Transverse colon (tissue), 4 donors: ENCODE measurements around a stretch of chr9.

DNA sequence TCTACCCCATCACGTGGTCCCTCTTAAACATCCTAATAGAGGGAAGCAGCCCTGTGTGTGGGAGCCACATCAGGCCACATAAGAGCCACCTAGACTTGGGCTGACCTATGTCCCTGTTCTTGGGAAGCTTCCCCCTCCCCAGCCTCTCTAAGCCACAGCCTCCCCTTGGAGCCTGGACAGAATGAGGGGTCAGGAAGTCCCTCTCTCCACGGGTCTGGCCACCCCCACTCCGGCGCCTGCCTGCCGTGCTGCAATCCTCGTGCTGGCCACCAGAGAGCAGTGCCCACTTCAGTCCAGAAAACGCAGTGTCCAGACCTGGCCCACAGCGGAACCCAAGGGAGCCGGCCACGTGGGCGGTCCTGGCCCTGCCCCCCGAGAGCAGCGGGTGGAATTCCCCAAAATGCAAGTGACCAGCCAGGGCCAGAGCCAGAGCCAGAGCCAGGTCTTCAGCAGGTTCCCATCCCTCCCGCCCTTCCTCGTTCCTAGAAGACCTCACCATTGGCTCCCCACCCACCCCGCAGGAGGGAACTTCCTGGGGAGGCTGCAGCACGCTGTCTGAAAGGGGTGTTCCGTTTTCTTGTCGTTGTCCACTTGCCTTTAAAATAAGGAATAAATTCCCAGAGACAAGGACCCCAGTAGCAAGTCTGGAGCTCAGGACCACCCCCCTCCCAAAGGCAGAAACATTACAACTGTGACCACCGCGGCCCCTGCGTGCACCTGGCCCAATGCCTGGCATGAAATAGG is 54.9 kb upstream of the SARDH start:
- PRO-cap, result no peak
- RAMPAGE, long total RNA, 4 experiments, result no peak in any of the 4 experiments

GRCh38 chr9:133844571-133845918 is 106.9 kb upstream of the SARDH start:
- PRO-cap, result unidirectional peak, plus-strand start at chr9:133845046; bidirectional peak, plus-strand start at chr9:133845641, minus-strand start at chr9:133845500
- RAMPAGE, long total RNA, 4 experiments, result no peak in any of the 4 experiments

GRCh38 chr9:133846413-133846669 is 108.2 kb upstream of the SARDH start:
- PRO-cap, result unidirectional peak, minus-strand start at chr9:133846507
- RAMPAGE, long total RNA, 4 experiments, result no peak in any of the 4 experiments

DNA sequence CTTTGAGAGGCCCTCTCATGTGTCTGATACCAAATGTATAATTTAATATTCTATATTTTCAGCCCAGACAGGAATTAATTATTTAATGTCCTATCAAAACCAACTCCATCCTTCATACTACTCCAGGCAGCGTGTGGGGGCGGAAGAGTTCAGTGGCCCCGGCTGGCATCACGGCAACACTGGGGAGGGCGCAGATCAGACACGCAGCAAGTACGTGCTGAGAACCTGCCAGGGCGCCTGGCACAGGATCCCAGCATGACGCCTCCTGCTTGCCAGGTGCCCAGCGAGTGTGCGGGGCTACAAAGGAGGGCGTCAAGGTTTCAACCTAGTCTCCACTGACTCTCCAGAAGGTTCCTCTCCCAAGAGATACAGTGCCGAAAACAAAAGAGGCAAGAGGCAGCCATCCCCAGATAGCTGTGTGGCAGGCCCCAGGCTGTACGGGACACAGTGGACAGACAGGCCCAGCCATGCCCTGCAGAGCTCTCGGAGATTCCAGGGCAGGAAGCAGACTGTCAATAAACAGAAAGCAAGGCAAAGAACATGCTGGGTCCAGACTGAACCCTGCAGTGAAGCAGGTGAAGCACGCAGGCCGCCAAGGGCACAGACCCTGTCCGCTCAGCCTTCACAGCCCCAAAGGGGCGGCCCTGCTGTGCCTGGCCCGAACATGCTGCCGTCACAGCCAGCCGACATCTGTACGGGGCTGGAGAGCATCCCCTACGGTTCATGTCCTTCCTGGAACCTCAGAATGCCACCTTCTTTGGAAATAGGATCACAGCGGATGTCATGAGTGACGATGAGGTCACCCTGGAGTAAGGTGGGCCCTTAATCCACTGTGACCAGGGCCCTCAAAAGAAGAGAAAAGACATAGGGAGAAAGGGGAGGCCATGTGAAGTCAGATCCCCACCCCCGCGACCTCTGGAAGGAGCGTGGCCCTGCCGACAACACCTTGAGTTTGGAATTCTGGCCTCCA is 110.2 kb downstream of the VAV2 start:
- PRO-cap, result no peak
- RAMPAGE, long total RNA, 4 experiments, result no peak in any of the 4 experiments

- PRO-cap, result no peak
- RAMPAGE, long total RNA, 4 experiments, result no peak in any of the 4 experiments
These were observed 31.6 kb downstream of the VAV2 start for GRCh38 chr9:133960250-133961150.

- PRO-cap, result no peak
- RAMPAGE, long total RNA, 4 experiments, result start-site peak on the minus strand in 2 of 4 experiments, at chr9:134041783-134041873 at its widest, 21 to 37 reads per replicate
These were observed 16.3 kb downstream of the BRD3OS start for GRCh38 chr9:134041553-134042005.

- PRO-cap, result unidirectional peak, plus-strand start at chr9:134066670
- RAMPAGE, long total RNA, 4 experiments, result no peak in any of the 4 experiments
These were observed 1.5 kb downstream of the BRD3 start for GRCh38 chr9:134066052-134066905.

- PRO-cap, result bidirectional peak, plus-strand start at chr9:134068650, minus-strand start at chr9:134068505
- RAMPAGE, long total RNA, 4 experiments, result no peak in any of the 4 experiments
These were observed 940 bp upstream of the BRD3 start for GRCh38 chr9:134068615-134069317.

- PRO-cap, result no peak
- RAMPAGE, long total RNA, 4 experiments, result no peak in any of the 4 experiments
These were observed 1.1 kb downstream of the WDR5 start for GRCh38 chr9:134136917-134137456.

DNA sequence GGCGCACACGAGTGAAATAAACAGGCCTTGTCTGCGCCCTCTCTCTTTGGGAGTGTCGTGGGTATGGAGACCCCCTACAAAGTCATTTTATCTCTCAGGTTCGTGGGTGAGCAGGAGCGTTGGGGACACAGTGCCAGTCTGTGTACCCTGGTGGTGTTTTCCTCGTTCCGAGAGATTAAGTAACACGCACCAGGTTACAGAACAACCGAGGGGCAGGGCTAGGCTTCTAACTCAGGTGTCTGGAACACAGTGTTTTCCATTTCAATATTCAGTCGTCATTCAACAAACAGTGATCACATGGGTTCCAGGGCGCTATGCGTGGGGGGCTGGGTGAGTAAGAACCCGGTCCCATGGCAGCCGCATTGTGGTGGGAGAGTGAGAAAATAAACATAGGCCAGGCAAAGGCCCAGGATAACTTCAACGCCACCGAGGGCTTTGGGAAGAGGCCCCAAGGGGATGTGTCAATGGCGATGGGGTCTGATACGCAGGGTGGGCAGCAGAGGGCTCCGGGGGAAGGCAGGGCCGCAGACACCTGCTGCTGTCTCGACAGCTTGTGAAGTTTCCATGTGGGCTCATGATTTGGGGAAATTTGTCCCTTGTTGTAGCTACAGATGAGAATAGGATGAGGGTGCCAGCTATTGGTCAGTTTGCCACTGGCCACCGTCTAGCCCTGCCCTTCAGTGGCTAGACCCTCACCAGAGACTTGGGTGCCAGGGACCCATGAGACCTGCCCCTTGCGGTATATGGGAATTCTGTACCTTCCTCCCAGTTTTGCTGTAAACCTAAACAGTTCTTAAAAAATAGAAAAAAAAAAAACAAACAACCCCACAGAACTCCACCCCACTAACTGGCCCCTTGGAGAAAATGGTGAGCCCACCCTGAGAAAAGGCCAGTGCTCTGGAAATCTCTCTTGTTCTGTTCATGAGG is 84.6 kb downstream of the WDR5 start:
- PRO-cap, result no peak
- RAMPAGE, long total RNA, 4 experiments, result no peak in any of the 4 experiments

- PRO-cap, result no peak
- RAMPAGE, long total RNA, 4 experiments, result no peak in any of the 4 experiments
These were observed 87.2 kb downstream of the WDR5 start for GRCh38 chr9:134223061-134223552.

GRCh38 chr9:134226156-134226586 is 90.3 kb downstream of the WDR5 start:
- PRO-cap, result no peak
- RAMPAGE, long total RNA, 4 experiments, result no peak in any of the 4 experiments

GRCh38 chr9:134230578-134231911 is 95.2 kb downstream of the WDR5 start:
- PRO-cap, result unidirectional peak, minus-strand start at chr9:134231037
- RAMPAGE, long total RNA, 4 experiments, result no peak in any of the 4 experiments

DNA sequence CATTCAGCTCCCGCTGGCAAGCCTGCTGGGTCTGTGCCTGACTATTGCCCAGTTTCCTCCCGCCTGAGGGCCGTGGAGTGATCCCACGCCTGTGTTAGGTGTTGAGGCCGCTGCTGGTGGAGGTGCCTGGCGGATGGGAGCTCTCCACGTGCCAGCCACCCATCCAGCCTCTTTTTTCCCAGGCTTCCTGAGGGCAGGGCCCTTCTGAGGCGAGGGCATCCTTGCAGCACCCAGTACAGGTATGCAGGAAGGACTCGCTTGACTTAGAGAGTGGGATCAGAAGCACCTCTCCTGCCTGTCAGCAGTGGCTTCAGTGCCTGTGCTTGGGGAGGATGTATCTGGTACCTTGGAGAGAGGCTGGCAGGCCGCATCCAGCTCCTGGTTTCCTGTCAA is 7.8 kb downstream of the RXRA start:
- PRO-cap, result no peak
- RAMPAGE, long total RNA, 4 experiments, result no peak in any of the 4 experiments

GRCh38 chr9:134353966-134354862 is 28.0 kb downstream of the RXRA start:
- PRO-cap, result no peak
- RAMPAGE, long total RNA, 4 experiments, result no peak in any of the 4 experiments

DNA sequence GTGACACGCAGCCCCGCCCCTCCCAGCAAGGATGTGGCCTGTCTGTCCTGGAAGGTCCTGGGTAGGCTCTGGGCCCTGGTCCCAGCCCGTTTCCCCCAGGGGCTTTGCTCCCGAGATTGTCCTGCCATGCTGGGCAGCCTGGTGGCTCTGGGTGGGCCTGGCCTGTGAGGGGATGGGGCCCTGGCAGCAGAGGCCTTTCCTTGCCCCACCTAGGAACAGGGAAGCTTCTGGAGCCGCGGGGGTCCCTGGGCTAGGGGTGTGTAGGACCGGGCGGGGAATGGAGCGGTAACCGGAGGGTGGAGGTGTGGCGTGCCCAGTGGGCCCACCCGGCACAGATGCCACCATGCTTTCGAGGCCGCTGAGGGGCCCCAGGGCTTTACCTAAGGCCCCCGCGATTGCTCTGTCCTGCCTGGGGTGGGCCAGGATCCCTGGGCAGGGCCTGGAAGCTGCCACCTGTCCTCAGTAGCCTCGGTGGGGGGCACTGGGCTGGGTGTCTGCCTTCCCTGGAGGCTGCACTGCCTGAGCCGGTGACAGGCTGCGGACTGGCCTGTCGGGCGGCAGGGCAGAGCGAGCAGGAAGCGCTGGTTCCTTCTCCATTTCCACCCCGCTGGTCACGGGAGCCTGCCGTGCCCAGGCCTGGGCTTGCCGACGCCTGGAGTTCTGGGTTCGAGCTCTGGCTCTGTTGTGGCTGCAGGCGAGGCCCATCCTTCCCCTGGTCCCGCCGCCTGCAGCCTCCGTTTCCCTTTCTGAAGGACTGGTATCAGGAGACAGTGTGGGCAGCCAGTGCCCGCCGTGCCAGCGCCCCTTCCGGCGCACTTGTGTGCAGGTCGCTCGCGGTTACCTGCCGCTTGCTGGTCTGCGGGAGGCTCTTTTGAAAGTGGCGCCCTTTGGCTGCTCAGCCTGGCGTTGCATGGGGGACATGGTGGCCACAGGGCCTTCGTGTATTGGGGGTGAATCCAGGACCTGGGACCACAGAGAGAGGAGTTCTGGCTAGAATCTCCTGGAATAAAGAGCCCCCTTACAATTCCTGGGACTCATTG is 33.8 kb downstream of the RXRA start:
- PRO-cap, result no peak
- RAMPAGE, long total RNA, 4 experiments, result no peak in any of the 4 experiments

DNA sequence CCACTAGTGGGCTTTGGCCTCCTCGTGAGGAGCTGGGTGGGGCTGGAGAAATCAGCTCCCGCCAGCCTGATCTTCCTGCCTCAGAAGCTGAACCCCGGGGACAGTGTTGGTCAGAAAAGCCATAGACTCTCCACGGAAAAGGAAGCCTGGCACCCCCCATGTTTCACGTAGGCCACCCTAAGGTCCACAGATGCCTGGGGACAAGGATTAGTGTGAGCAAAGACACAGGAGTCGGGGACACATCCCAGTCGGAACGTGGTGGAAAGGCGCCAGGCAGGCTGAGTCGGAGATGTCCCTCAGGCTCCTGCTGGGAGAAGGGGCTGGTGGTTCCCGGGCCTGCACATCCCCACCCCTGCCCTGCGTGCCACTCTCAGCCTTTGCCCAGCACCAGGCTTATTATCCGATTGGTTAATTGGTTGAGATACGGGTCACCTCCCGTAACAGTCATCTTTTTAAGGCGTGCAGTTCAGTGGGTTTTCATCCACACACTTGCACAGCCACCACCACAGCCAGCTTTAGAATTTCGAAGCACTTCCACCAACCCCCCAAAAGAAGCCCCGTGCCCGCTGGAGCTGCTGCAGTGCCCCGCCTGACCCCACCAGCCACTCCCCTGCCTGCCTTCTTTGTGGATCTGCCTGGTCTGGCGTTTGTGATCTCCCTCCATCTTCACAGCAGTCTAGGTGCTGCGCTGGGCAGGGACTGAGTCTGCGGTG is 40.5 kb downstream of the RXRA start:
- PRO-cap, result no peak
- RAMPAGE, long total RNA, 4 experiments, result no peak in any of the 4 experiments

GRCh38 chr9:134502753-134503303 is 138.8 kb upstream of the COL5A1 start:
- PRO-cap, result no peak
- RAMPAGE, long total RNA, 4 experiments, result no peak in any of the 4 experiments

DNA sequence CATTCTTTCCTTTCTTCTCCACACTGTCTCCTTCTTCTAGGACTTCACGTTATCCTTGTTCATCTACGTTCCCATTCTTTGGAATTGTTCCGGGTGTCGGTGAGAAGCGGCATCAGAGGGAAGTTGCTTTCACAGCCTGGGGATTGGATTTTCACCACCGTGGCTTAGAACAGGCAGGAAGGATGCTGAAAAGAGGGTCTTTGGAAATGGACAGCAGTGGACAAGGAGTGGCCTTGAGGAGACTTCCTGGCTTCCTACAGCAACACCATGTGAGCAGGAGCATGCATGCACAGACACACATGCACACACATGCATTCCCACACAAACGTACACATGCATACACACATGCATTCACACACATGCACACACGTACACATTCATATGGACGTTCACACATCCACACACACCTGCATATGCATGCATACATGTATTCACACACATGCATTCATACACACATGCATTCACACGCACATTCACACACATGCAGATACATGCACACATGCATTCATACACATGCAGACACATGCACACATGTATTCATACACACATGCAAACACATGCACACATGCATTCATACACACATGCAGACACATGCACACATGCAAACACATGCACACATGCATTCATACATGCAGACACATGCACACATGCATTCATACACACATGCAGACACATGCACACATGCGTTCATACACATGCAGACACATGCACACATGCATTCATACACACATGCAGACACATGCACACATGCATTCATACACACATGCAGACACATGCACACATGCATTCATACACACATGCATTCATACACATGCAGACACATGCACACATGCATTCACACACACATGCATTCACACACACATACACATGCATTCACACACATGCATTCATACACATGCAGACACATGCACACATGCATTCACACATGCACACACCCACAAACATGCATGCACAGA is 105.8 kb downstream of the COL5A1 start:
- PRO-cap, result no peak
- RAMPAGE, long total RNA, 4 experiments, result start-site peak on the plus strand in 1 of 4 experiments, centred at position 73 of the sequence, 5 reads per replicate

DNA sequence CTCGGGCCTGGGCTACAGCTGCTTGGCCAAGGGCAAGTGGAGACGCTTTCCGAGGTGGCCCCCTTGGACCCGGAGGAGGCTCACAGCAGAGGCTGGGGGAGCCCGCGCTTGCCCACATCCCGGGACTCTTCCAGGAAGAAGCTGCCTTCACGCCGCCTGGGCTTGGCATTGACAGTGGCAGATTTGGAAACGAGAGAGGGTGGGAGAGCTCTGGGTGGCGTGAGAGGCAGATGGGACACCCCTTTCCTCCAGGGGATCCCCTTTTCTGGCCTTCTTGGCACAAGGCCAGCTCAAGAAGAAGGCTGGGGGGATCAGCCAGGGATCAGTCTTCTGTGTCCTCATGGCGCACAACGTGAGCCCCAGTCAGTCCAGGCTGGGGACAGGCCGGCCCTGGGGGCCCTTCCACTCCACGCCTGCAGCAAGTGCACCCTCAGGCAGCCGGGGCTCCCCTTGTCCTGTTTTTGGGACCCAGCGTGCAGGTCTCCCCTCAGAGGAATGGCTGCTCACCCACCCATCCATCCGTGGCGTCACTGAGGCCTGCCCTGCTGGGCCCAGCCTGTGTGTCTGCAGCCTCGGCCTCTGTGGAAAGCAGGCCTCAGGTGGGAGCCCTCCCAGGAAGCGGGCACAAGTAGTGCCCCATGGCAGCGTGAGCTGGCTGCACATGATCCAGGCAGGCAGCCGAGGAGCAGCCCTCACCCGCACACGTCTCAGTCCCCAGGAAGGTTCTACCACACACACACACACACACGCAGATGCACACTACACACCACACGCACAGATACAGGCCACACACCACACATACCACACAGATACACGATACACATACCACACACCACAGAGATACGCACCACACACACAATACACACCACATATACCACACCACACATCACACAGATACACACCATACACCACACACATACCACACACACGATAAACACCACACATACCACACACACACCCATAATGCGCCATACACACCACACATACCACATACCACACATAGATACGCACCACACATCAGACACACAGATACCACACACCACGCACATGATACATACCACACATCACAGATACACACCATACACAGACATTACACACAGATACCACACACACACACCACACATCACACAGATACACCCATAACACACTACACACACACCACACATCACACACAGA is 52.5 kb upstream of the FCN2 start:
- PRO-cap, result no peak
- RAMPAGE, long total RNA, 4 experiments, result no peak in any of the 4 experiments